H7 (cell line): ENCODE measurements around the gene RASA3.

- RAMPAGE, long total RNA, result no peak
Measured at GRCh38 chr13:113422249-113422985, 30.9 kb downstream of the ADPRHL1 start.

DNA sequence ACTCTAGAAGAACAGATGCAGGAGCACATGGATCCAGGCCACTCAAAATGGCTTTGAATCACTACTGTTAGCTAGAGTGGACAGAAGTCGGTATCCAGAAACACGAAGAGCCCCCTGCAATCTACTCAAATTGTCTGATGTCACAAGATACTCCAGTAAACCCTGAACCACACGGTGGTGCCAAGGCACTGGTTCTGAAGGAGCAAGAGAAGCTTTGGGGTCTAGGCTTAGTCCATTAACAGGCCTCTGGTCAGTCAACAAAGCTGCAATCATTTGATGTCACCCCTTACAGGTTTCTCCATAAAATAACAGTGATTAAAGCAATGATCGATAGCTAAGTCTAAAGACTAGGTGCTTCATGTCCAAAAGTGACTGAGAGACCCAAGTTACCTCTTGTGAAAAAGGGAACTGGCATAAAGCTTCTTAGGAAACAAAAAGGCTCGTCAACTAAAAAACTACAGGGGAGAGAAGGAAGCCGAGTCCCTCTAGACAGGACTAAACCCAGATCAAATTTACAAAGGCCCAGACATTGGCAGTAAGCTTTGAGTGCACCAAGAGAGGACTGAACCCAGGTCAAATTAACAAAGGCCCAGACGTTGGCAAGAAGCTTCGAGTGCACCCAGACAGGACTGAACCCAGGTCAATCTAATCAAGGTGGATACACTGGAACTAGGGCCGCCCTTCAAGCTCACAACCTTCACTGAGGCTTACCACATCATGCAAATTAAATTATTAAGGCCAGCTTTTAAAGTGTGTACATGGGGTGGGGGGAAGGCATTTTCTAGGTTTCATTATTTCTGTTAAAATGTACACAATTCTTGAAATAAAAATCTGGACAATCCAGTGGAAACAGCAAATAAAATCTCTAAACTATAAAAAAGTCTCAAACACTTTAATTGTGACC lies 2.2 kb downstream of the DCUN1D2 start:
- RAMPAGE, long total RNA, result no peak

GRCh38 chr13:113498339-113498690 lies 7.5 kb downstream of the TMCO3 start:
- RAMPAGE, long total RNA, result no peak

DNA sequence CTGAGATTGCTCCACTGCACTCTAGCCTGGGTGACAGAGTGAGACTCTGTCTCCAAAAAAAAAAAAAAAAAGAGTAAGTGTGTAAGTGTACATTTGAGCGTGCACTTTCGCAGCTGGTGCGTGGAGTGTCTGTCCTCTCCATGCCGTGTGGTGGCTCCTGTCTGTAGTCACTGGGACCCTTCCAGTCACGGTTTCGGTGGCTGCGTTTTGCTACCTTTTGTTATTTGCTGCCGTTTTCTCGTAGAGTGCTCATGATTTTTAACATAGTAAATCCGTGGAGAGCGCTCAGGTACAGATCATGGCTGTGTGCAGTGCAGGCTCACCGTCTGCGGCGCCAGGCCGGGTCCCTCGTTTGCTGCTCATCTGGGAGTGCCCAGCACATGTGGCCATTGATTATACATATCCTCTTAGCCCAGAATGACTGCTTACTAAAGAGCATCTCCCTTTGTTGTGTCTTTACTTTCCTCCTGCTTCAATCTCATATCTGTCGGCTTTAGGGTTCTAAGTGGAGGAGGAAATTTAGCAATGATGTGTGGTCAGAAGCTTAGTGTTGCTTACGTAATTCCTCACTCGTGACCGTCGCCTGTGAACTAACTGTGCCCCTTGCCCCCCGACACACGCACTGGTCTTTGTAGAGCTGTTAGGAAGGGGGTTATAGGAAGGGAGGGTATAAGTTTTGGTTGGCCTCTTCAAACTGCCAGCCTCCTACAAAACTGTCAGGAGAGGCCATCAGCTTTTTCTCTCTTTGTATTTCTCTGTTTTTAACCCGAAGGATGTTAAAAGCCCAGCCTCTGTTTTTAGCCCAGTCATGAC lies 31.8 kb downstream of the TFDP1 start:
- RAMPAGE, long total RNA, result no peak

- RAMPAGE, long total RNA, result no peak
Measured at GRCh38 chr13:113834145-113834799, 29.6 kb downstream of the GAS6 start.

DNA sequence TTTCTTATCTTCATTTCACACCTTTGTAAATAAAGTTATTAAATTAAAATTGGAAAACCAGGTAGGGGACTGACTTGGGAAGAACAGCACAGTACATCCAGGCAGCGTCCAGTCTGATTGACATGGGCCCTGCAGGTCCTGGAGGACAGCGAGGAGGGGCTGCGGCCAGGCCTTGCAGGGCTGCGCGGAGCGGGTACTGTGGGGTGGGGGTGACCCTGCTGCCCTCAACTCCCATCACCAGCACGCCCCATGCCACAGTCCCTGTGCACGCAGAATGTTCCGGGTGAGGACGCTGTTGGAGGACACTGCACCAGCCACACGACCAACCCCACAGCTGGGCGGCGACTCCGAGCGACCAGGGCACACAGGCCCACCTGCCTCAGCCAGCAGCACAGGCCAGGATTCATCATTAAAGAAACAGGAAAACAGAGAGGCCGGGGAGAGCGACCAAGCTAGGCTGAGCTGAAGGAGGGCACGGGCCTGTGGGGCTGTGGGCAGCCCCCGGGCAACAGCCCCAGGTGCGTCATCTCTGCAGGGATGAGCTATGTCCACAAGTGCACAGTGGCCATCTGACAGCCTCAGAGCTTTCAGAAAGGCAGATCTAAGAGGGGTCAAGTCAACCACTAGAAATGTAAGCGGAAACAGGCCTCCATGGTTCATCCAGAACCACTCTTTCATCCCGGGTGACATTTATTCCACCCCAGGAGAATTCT lies 1.7 kb downstream of the GAS6 start:
- RAMPAGE, long total RNA, result no peak

DNA sequence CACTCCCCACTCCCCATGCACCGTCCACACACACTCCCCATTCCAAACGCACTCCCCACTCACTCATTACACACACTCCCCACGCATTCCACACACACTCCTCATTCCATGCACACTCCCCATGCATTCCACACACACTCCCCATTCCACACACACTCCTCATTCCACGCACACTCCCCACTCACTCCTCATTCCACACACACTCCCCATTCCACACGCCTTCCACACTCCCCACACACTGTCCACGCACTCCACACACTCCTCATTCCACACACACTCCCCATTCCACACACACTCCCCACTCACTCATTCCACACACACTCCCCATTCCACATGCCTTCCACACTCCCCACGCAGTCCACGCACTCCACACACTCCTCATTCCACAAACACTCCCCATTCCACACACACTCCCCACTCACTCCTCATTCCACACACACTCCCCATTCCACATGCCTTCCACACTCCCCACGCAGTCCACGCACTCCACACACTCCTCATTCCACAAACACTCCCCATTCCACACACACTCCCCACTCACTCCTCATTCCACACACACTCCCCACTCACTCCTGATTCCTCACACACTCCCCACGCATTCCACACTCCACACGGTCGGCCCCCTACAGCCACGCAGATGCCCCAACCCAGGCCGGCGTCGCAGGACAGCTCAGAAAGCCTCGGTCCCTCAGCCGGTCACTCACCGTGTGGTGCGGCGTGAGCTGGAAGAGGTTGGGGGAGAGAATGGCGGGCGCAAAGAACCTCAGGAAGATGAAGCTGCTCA lies 38.8 kb upstream of the C13orf46 start:
- RAMPAGE, long total RNA, result no peak

GRCh38 chr13:114036251-114036609 lies 62.4 kb upstream of the C13orf46 start:
- RAMPAGE, long total RNA, result no peak

DNA sequence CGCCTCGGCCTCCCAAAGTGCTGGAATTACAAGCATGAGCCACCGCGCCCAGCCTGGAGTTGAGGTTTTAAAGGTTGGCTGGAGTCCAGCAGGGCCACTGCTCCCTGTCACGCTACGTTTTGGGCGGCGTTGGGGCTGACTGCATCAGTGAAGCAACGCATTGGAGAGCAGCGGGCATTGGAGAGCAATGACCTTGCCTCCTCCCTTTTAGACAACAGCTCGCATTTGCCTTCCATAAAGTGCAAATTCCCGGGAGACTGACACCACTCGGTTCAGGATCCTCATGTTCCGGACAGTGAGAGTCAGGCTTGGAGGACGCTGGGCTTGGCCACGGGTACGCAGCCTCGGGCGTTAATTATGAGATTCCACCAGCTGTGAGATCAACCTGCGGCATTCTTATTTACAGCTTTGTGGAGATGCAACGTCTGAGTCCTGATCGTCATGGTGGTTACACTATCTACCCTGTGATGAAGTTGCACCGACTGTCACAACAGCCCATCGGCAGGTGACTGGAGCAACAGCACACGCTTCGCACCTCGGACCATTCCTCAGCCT lies 63.0 kb upstream of the C13orf46 start:
- RAMPAGE, long total RNA, result no peak

DNA sequence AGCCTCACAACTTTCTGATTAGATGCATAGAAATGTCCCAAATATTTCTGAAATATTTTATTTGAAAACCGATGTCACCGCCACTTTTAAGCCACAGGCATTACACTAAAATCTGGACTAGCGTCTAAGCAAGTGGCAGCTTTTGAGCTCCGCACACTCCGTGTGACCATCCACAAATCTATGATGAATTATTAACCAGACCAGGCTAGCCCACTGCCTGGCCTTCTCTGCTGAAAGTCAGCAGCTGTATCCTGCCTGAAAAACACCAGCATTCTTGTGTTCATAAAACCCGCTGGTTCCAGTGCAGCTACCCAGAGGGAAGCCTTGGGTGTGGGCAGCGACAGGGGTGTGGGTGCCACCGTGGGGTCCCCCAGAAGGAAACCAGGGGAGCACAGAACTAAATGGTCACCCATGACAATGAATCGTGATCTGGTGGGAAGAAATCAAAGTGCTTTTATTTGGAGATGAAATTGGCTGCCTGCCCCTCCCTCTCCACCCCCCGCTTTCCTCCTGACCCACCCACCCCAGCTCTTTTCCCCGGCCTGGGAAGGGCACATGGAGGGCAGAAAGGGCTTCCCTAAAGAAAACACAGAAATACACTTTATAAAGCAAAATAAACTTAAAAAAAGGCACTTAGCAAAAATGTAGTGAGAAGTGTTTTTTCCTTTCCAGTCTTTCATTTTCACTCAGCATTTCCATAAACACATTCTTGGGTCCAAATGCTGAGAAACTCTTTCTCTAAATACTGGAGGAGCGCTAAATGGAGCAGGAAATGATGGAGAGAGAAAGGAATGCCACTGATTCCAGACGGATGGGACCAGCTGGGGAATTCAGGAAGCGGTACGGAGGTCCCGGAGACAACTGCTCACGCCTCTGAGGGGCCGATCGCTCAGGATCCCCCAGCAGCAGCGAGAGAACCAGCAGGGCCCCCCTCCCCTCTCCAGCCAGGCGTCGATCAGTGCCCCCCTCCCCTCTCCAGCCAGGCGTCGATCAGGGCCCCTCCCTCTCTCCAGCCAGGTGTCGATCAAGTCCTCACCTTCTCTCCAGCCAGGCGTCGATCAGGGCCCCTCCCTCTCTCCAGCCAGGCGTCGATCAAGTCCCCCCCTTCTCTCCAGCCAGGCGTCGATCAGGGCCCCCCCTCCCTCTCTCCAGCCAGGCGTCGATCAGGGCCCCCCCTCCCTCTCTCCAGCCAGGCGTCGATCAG lies 13.5 kb downstream of the RASA3 start:
- RAMPAGE, long total RNA, result no peak

GRCh38 chr13:114132229-114133141 lies at the start of gene RASA3:
TSS of gene RASA3 (minus strand) at chr13:114132623.
- RAMPAGE, long total RNA, result no peak

DNA sequence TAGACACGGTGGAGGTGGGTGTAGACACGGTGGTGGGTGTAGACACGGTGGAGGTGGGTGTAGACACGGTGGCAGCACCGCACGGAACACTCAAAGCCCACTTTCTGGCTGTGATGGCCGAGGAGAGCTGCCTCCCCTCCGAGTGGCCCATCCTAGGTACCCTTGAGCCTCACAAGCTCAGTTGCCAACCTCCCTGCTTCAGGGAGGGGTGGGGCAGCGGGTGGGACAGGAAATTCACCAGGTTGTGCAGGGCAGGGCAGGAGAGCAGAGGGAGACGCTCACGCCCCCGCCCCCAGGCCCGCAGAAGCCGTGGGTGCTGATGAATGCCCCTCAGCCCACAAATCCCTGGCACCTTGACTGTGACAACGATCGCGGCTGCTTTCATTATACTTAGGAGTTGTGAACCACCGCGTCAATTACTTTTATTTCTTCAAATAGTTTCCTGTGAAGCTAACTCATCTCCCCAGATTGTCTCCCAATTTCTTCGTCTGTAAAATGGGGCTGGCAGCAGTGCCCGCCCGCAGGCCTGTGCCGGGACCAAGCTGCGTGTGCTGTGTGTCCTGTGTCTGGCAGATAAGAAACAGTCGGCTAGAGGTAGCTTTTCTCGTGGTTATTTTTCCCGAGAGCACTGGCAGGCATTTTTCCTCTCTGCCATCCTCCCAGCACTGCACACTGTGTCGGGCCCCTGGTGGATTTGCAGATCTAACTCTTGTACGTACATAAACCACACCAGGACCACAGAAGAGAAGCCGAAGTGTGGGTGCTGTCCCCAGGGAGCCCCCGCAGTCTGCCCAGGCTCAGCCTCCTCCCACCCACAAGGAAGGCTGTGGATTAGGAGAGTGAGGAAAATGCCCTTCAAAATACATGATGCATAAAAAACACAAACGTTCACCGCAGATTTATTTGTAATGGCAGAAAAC lies 7.9 kb upstream of the RASA3 start:
- RAMPAGE, long total RNA, result no peak

GRCh38 chr13:114285752-114286652 lies 4.6 kb downstream of the UPF3A start:
- RAMPAGE, long total RNA, result no peak

GRCh38 chr13:114301415-114301911 lies 12.8 kb upstream of the CHAMP1 start:
- RAMPAGE, long total RNA, result no peak

- RAMPAGE, long total RNA, result no peak
Measured at GRCh38 chr13:114324837-114325167, 10.5 kb downstream of the CHAMP1 start.

DNA sequence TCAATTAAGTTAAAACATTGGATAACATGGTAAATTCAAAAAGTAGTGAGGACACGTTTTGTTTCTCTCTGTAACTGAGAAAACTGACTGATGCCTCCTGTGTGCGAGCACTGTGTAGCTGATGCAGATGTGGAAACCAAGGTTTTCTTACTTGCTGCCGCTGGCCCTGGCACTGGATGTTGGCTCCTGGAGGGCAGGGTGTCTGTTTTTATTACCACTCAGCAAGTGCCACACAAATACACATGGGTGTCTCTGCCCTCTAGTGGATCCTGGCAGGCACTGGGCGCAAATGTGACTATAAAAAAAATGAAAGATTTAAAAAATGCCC lies 25.4 kb downstream of the CHAMP1 start:
- RAMPAGE, long total RNA, result no peak